Mesenchymal stem cell of the bone marrow (primary cell): ENCODE results near the genes XNDC1N and PDE2A.

GRCh38 chr11:71927863-71928839, at the start of gene XNDC1N:
Gene XNDC1N, minus strand, starts transcription at chr11:71928594.
- CAGE, long polyA plus RNA = no peak

- CAGE, long polyA plus RNA = no peak
Observed at GRCh38 chr11:72069241-72069706, 11.1 kb downstream of the NUMA1 start.

DNA sequence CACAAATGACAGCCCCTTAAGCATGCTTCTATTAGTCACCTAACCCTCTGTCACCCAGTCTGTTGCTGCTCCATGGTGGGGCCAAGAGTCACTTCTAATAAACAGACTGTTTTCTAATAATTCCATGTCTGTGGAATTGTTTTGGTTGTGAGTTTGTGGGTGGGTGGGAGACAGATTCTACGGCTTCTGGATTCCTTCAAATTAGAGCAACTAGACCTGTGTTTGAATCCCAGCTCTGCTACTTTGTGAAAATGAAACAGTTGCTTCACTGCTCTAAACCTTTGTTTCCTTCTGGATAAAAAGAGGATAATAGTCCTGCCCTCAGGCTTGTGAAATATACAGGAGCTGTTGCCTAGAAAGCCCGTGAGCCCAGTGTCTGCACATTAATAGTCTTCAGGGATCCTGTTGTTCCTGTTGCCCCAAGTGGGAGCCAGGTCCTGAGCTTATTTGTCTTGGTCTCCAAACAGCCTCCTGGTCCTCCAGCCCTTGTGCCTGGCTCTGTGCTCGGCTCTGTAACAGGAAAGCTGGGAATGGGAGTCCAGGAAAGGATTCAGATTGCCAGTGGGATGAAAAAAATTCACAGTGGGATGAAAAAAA, 2.6 kb upstream of the INPPL1 start:
- CAGE, long polyA plus RNA = no peak

DNA sequence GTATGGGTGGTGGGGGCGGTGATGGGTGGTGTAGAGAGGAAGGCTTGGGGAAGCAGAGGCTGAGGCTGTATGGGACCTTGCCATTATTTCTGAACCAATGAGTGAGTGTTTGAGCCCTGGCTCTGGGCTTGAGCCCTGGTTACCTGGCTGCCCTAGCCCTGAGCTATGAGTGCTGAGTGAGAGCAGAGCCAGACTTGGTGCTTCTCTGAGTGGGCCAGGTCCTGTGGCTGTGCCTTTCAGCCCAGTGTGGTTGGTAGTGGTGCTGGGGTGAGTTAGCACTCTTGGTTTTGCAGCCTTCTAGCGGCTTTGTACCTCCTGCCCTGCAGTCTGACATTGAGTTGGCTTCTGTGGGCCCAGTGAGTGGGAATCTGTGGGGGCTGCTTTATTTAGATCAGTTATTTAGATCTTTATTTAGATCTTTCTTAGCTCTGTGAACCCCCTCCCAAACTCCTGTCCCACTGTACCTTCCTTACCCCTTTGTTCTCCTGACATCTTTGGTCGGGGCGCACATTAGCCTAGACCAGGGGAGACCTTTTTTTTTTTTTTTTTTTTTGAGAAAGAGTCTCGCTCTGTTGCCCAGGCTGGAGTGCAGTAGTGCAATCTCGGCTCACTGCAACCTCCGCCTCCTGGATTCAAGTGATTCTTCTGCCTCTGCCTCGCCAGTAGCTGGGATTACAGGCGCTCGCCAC, 1.2 kb downstream of the INPPL1 start:
- CAGE, long polyA plus RNA = no peak

- CAGE, long polyA plus RNA = no peak
Observed at GRCh38 chr11:72243711-72244076, 282 bp downstream of the PHOX2A start.

GRCh38 chr11:72589566-72590168, 84.6 kb downstream of the PDE2A start:
- CAGE, long polyA plus RNA = no peak

DNA sequence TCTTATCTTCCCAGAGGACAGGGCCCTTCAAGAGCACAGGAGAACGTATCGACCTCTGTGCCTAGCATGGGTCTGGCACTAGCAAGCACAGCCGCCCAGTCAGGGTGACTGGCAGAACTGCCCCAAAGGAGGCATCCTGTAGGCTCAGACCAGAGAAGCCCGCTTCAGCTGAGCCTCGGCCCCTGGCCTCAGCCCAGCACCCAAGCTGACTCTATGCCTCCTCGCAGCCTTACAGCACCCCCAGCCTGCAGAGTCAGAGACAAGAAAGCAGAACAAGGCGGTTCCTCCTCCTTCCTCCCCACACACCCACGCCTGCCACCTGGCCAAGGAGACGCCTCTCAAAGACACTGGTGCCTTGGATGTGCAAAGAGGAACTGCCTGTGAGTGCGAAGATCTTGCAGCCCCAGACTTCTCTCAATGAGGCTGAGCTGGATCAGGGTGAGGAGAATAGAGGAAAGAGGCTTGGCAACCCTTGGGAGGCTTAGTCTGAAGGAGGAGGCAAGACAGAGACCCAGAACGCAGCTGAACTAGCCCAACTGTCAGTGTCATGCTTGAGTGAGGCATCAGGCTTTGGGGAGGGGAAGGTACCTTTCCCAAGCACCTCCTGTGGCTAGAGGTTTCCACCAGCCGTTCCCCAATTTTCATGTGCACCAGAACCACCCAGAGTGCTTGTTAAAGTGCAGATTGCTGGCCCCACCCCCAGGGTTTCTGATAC, 60.2 kb downstream of the PDE2A start:
- CAGE, long polyA plus RNA = no peak

- CAGE, long polyA plus RNA = no peak
Observed at GRCh38 chr11:72617273-72617950, 56.8 kb downstream of the PDE2A start.

DNA sequence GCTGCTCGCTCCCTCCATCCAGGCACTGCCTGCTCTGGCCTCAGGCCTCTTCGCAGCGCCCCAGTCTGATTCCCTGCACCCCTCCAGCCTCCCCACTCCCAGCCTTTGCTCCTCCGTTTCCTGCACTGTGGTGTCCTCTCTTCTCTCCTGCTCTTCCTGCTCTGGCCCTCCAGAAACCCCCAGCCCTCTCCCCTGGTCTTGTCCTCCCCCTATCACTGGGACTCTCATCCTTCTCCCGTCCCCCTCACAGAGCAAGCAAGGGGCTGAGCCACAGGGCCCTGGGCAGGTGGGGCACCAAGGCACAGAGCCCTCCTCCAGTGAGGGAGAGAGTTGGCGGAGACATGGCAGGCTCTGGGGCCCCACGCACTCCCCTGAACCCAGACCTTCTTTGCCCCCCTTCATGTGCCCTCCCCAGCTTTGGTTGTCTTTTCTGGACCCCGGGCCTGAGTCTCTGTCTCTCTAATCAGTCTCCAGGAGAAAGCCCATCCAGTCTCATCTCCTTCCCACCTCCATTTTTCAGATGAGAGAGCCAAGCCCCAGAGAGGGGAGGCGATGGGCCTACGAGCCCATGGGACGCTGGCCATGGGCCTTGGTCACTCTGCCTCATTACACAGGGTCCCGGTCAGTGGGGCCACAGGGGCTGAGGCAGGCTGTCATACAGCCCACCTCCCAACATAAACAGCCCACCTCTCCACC, 55.9 kb downstream of the PDE2A start:
- CAGE, long polyA plus RNA = no peak

- CAGE, long polyA plus RNA = no peak
Observed at GRCh38 chr11:72673767-72674717, at the start of gene PDE2A. Gene PDE2A, minus strand, starts transcription at chr11:72674422.

- CAGE, long polyA plus RNA = no peak
Observed at GRCh38 chr11:72677874-72678817, 3.9 kb upstream of the PDE2A start.

DNA sequence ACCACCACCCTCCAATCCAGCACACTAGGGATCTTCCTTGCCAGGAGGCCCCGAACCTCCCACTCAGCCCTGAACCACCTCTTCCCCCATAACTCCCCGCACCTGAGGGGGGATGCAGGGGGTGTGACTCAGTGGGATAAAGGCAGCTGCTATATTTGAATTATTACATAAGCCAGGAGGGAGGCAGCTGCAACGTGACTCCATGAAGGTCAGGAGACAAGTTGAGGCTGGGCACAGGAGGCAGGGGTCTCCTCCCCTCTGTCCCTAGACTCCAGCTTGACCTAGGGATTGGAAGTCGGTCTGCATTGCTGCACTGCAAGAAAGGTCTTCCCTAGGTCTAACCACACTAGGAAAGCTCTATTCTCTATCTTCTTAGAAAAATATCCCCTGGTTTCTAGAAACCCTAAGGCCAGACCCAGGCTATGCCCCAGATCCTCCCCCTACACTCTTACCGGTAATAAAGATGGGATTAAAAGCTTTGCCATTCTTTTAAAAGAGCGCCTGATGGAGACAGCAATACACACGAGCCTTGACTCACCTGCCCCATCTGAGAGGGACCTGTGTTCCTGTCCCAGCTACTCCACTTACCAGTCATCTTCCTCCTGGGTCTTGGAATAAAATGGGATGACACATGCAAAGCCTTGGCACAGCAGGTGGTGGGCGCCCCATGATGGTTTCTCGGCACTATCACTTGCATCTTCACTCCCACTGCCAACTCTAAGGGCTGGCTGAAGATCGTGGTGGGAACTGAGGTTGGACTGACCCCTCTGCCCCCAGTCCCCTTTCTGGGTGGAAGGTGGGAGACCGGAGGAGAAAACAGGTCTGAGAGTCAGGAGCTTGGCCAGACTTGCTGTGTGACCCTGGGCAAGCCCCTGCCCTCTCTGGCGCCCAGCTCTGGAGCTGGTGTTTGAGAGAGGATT, 6.0 kb upstream of the PDE2A start:
- CAGE, long polyA plus RNA = no peak

DNA sequence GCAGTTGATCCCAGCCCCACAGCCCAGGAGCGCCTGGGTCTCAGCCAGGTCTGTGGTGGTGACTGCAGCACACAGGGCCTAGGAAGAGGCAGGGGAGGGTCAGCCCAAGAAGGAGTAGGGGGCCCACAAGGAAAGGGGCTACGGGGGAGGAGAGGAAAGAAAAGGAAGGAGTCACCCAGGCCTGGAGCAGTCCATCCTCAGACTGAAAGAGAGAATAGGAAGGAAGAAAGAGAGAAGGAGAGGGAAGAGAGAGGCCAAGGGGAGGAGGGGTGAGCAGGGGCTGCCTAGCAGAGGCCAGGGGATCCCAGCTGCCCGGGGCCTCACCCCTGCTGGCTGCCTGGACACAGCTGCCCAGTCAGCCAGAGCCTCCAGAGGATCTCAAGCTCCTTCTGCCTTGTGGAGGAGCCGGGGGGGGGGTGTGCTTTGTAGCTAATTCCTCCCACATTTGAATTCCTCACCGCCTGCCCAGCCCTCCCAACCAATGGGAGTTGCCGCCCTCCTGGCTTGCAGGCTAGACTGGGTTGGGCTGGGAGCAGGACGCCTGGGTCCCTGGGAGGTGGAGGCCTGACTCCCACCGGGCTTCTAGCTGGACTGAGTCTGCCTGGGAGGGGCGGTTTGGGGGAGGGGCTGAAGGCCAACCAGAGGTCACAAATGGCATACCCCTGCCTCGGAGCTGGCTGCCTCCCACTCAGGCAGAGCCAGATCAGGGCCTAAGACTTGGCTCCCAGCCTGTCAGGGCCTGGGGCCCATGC, 29.0 kb upstream of the PDE2A start:
- CAGE, long polyA plus RNA = no peak

DNA sequence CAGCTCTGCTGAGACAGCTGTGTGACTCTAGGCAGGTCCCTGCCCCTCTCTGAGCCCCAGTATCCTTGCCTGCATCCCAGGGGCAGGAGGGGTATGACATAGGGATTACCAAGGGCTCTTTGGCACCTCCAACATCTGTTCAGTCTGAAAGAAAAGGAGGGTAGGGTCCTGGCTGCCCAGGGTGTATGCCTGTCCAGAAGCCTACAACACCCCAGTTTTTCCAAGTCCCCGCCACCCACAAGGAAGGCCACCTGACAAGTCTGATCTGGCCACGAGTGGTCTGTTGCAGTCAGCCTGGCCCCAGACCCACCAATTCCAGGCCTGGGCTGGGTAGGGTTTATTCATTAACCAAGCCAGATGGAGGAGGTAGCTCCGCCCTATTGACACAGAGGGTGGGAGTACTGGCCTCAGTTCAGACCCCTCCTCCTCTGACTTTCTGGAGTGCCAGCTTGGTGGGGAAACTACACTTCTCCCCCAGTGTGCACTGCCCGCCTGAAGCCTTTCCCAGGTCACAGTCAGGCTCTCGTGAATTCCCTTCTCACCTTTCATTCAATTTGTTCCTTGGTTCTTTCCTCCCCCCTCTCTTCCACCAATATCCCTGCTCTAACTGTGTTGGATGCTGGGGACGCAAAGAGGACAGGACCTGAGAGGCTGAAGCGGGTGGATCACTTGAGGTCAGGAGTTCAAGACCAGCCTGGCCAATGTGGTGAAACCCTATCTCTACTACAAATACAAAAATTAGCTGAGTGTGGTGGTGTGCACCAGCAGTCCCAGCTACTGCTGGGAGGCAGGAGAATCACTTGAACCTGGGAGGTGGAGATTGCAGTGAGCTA, 14.9 kb downstream of the STARD10 start:
- CAGE, long polyA plus RNA = no peak

GRCh38 chr11:72783484-72783834, 10.4 kb downstream of the STARD10 start:
- CAGE, long polyA plus RNA = no peak

GRCh38 chr11:72812376-72812794, 1.8 kb upstream of the ATG16L2 start:
- CAGE, long polyA plus RNA = no peak

DNA sequence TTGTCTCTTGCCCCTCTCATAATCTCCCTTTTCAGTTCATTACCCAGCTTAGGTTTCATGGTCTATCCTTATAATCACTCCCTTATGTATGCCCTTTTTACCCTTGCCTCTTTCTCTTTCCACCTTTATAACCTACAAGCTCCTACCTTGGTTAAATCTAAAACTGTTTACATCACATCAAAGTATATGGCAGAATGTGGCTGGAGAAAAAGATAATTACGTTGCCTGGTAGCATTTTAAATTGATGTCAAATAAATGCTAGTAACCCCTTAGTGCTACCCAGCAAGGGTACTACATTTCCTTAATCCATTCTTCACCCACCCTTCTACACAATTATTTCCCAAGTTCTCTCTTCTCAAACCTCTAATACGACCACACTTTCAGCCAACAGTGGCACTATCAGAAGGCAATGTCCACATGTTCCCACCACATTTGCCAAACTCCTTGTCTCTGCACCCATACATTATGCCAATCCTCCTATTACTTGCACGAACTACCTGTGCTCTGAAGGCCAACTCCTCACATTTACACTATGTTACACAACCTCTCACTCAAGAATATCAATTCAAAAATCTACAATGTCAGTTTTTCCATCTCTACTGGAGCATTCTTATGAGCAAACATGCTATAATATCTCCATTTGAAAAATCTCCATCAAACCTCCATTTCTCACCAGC, 137.5 kb downstream of the FCHSD2 start:
- CAGE, long polyA plus RNA = no peak

- CAGE, long polyA plus RNA = no peak
Observed at GRCh38 chr11:73177168-73178248, 35.4 kb upstream of the FCHSD2 start.

DNA sequence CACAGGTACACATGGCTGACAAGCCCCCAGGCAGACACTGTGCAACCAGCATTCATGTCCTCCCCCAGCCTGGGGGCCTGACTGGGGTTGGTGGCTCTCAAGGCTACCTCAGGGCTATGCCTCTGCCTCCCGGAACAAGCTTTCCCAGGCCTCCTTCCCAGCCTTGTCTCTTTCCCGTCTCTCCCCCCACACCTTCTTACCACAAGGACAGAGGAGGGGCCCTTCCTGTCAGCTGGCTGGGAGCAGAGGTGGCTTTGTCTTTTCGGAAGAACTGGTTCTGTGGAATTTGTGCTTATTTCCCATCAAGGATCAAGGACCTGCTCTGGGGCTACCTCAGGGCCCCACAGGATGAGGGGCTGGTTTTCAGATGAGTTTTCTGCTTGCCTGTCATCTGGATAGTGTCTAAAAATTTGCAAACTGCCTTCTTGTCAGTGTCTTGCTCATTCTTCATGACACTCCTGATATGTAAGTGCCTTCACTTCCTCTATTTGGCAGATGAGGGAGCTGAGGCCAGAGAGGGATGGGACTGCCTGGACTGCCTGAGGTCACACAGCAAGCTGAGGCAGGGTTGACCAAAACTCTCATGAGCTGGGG, 2.4 kb upstream of the P2RY6 start:
- CAGE, long polyA plus RNA = no peak

- CAGE, long polyA plus RNA = no peak
Observed at GRCh38 chr11:73323241-73324496, 15.6 kb downstream of the ARHGEF17 start.